Placental pericyte (primary cell): ENCODE measurements around a stretch of chr17.

GRCh38 chr17:76644948-76645480 is 1.5 kb upstream of the ST6GALNAC1 start:
- CAGE, long polyA plus RNA = no peak

DNA sequence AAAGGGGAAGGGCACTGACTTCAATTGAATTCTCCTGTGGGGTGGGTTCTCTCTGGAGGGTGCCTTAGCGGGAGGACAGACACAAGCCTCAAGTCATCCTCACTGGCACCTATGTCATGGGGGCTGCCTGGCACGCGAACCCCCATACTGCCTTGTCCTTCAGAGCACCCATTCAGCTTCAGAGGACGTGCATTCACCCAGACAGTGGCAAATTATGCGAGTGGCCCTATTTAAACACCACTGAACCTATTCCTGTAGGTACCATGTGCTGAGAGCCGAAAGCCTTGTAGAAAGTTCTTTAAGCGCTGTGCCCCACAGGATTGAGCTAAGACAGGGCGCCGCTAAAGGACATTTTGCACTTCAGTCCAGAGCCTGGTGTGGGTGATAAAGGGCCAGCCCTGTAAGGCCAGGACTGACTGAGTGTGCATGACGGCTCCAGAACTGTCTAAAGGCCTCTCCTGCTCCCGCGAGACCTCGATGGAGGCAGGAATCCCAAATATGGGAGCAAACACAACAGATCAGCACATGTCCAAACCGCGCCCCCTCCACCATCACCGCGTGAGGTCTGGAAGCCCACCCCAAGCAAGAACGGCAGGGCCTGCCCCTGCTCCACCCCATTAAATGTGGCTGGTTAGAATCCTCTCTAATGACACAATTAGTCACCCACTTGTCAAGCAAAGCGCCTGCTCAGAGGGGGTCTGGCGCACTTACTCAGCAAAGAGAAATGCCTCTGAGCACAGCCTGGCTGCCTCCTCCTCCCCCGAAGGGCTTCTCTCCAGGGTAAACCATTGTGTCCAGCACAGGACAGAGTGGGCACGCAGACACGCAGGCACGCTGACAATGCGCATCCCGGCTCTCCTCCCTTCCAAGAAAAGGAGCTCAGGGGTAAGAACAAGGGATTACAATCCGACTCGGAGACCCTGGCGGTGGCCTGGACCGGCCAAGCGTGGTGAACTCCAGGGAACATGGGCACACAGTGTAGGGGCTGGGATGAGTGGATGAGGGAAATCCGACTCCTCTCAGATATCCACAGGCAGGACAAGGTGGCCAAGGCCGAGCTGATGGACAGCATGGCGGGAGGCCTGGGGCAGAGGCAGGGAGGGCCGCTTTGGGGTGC is 1.6 kb downstream of the MXRA7 start:
- CAGE, long polyA plus RNA = no peak

GRCh38 chr17:76709904-76710517 is 754 bp downstream of the MXRA7 start:
- CAGE, long polyA plus RNA = no peak

DNA sequence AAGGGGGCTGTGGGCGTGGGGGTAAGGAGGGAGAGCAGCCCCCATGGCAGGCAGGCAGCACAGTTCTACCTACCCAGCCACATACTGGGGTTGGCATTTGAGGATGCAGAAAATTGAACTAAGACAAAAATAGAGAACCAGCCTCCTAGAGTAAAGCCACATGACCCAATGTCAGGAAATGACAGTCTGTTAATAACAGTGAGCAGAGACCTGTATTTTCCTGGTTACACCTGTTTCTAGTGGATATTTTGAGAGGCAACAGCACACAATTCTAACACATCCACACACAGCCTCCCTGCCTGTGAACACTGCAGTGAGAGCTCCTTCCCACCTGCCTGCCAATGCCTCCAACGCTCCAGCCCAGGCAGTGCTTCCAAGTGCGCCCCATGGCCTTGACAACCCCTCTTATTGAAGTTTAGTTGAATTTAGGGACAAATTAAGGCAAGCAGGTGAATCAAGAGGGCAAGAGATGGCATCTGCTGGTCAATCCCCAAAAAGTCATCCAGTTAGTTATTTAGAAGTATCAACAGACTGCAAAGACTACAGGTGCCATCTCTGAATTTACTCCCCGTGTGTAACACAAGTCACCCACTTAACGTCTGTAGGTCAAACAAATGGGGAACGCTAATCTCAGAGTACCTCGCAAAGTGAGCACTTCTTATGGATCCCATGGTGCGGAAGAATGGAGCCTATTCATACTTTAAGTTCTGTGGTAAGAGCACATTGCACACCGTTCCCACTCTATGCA is 4.7 kb upstream of the MXRA7 start:
- CAGE, long polyA plus RNA = no peak

DNA sequence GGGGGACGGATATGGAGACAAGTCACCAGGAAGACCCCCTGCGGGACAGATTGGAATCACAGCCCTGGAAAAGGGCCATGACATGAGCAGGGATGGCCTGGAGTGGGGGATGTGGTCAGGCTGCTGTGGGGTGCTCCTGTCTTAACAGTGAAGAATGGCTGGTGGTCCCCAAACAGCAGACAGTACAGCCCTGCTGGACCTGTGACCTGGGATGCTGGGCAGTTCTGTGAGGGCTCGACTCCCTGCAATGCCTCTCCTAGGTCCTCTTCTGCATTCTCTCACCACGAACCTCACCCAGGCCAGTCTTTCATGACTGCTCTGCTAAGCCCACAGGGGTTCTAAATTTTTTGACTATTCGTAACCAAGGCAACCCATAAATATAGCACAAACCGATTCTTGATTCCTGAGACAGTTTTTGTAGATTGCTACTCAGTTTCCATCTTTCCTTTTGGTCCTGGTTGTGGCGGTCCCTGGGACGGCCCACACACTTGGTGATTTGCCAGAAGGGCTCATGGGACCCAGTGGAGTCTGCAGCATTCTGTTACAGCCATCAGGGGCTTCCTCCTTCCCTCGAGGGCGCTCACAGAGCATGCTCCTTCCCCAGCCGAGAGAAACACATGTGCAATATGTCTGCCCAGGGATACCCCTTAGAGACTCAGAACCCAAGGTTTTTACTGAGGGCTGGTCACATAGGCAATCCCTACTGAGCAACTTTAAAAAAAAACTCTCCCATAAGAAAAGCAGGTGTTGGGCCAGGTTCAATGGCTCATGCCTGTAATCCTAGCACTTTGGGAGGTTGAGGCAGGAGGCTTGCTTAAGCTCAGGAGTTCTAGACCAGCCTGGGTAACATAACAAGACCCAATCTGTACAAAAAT is 23.4 kb upstream of the MGAT5B start:
- CAGE, long polyA plus RNA = no peak

GRCh38 chr17:76958146-76958629 is 90.0 kb downstream of the MGAT5B start:
- CAGE, long polyA plus RNA = no peak

DNA sequence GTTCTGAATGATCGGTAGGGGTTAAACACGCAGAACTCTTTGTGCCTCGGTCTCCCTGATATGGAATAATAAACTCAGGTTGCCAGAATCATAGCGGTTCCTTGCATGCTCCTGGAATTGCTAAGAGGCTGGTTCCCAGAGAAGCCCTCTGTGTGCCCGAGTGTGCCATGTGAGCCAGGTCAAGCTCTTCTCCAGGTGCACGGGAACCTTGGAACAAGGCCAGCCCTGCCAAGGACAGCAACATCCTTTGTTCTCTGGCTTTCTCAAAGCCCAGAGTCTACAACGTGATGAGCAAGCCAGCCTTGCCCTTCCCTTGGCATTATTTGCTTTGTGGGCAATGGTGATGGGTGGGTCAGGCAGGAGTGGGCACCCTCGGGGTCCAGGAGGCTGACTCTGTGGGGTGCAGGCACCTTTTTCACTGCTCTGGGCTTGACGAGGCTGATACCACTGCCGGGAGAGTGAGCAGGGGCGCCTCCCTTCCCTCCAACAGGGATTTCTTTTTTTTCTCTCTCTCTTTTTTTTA is 14.2 kb upstream of the SEC14L1 start:
- CAGE, long polyA plus RNA = no peak

GRCh38 chr17:77213141-77213603 is 68.1 kb upstream of the SEPTIN9 start:
- CAGE, long polyA plus RNA = no peak

DNA sequence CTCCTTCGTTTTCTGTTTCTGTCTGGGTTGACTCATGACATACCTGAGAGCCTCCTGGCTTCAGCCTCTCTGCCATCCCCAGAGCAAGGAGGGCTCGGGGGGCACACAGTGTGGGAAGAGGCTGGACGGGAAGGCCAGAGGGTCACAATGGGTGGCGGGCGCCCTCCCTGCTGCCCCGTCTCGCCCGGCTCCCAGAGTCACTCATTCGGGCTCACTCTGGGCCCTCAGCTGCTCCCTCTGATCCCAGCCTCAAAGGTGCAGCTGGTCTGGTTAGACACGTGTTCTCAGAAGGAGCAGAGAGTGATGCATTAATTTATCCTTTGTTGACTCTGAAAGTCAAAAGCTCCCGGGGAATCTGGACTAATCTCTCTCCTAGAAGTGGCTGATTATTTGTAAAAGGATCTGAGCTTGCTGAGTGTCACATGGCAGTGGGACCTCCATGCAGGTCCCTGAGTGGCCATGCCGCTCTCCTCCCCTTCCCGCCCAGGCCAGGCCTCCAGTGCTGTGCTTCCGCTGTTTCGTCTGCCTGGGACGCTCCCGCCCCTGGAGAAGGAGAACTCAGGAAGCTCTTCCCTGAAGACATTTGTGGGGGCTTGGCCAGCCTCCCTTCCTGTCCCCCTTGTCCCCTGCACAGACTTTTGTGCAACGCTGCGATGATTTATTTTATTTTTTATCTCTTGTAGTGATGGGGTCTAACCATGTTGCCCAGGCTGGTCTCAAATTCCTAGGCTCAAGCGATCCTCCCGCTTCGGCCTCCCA is 52.9 kb upstream of the SEPTIN9 start:
- CAGE, long polyA plus RNA = no peak

- CAGE, long polyA plus RNA = no peak
Observed at GRCh38 chr17:77246836-77247569, 34.3 kb upstream of the SEPTIN9 start.

DNA sequence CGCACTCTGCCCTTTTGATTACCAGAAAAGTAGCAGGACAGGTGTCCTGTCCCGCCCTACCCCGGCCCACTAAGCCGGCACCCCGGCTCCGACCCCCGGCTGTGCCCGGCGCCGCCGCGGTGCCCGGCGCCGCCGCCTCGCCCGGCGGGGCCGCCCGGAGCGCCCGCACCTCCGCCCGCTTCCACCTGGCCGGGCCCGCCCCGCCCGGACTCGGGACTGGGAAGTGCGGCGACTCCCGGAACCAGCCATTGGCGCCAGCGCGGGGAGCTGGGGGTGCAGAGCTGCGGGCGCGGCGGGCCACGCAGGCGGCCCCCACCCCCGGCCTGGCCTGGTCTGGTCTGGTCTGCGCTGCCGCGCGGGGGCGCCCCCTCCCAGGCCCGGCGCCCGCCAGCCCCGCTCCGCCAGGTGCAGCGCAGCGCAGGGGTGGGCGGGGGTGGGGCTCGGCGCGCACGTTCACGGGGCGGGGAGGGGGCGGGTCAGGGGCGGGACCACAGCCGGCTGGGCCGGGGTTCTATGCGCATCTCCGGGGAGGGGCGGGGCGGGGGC is 389 bp upstream of the SEPTIN9 start:
- CAGE, long polyA plus RNA = no peak

DNA sequence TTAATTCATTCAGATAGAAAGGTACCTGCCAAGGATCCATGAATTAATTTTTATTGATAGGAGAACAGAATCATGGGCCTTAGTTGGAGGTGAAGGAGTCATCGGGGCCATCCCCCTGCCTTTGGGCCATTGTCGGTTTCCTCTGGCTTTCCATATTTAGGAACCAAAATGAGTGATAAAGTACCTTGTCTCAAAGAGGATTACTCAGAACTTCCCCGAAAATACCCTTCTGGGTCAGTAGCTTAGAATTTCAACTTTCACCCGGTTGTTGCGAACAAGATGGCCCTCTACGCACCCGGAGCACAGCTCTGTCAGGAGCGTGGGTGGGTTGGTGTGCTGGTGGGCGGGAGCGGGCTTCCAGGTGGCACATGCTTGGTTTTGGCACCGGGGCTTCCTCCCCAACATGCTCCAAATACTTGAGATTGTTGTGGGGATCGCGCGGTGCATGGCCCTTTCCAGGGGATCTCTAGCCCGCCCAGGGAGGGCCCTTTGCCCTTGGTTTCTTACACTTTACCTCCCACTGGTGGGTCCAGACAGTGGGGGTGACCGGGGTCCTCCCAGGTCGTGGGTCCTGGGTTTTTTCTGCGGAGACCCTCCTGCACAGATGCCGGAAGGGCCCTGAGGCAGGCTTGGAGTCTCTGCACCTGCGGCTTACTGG is 1.3 kb downstream of the SEPTIN9 start:
- CAGE, long polyA plus RNA = no peak

DNA sequence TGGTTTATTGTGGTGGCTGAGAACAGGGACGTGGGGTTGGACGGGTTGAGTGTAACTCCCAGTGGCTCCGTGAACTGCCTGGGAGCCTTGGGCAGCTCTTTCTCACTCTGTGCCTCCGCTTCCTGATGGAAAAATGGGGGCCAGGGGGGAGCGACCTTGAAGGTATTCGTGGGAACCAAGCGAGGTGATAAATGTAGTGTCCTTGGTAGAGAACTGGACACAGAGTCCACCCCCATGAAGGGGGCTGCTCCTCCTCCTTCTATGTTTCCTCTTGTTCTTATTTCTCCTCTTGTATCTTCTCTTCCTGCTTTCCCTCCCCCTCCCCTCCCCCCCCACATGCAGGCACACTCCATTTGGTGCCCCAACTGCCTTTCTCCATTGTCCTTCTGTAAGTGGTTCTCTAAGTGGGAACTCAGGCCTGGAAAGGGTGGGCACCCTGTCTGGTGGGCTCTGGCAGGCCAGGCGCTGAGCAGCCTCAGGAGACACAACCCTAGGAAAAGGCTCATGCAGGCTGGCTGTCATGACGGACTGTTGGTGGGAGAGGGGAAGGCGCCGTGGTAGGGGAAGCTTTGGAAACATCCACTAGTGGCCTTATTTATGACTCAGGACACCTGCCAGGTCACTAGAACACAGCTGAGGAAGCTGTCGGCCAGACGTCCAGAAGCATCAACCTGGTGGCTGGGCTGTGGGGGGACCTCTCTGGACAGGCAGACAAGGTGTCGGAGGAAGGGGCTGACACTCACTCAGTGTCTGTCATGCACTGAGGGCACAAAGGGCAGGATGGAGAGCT is 75.3 kb downstream of the SEPTIN9 start:
- CAGE, long polyA plus RNA = no peak

GRCh38 chr17:77400137-77400847 is 119.0 kb downstream of the SEPTIN9 start:
- CAGE, long polyA plus RNA = no peak

- CAGE, long polyA plus RNA = no peak
Observed at GRCh38 chr17:77404648-77405570, 123.6 kb downstream of the SEPTIN9 start.

DNA sequence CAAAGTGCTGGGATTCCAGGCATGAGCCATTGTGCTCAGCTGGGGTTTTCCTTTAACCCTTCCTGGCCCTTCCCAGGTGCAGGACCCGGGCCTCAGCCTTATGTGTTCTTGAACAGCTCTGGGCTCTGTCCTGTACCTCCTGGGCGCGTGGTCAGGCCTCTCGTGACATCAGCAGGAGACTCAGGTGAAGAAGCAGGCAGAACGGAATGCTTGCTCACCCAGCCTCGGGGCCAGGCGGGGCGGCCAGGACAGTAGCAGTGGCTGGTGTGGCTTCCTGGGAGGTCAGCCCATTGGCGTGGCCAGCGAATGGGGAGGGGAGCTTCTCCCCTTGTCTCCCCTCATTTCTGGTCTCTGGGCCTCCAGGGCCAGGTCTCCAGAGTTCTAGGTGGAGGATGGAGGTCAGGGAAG is 140.8 kb downstream of the SEPTIN9 start:
- CAGE, long polyA plus RNA = no peak

- CAGE, long polyA plus RNA = no peak
Observed at GRCh38 chr17:77449600-77450296, 168.4 kb downstream of the SEPTIN9 start.

DNA sequence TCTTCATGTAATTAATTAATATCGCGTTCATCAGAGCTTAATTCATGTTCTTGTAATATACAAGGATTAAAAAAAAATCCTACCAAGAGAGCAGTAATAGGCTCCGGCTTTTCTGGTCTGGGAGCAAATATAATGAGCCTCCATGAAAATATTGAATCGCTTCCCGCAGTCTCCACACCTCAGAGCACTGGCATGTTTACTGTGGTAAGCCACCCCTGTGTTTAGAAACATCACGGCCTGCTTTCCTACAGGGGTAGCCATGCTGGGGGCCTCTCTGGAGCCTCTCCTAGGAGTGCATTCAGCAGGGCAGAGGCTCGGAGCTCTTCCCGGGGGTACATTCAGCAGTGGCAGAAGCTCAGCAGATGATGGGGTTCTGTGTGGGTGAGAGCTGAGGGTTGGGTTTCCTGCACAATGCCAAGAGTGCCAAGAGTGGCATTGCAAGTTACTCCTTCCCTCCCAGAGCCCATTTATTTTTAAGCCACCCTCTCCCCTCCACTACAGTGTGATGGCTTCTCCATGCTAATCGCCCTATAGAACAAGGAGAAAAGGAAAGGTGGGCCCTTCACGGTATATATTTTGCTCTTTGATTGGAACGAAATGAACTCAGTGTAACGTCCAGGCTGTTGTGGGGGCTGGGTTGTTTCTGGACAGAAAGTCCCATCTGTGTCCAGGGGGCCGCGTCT is 246.1 kb downstream of the SEPTIN9 start:
- CAGE, long polyA plus RNA = no peak

GRCh38 chr17:77618072-77618666 is 336.9 kb downstream of the SEPTIN9 start:
- CAGE, long polyA plus RNA = no peak

DNA sequence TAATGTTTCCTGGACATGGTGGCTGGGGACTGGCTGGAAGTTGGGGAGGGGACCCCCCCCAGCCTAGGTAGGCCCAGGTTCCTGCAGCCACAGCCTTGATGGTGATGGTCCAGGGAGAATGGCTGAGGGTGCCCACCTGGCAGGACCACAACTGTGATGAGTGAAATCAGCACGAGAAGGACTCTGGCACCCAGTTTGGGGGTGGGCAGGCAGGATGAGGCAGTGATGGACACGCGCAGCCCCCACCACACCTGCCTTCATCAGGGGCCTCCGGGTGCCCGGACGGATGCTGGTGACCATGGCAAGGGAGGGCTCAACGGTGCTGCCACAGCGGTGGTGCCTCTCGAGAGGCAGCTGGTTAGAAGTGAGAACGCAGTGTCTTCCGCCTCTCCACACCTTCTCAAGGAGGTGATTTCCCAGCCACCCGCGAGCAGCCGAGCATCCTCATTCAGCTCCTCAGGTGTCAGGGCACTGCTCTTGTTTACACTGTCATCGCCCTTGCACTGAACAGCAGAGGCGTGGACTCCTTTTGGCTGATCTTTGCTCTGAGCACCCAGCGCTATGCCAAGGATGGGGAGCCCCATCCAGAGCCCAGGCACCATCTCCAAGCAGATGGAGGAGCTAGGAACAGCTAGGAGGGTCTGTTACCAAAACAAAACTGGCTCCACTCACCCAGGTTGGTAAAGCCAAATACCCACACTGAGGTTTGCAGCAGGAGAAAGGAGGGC is 174.5 kb upstream of the TNRC6C start:
- CAGE, long polyA plus RNA = no peak